Neural cell (in vitro differentiated cells): ENCODE measurements around a stretch of chr6.

DNA sequence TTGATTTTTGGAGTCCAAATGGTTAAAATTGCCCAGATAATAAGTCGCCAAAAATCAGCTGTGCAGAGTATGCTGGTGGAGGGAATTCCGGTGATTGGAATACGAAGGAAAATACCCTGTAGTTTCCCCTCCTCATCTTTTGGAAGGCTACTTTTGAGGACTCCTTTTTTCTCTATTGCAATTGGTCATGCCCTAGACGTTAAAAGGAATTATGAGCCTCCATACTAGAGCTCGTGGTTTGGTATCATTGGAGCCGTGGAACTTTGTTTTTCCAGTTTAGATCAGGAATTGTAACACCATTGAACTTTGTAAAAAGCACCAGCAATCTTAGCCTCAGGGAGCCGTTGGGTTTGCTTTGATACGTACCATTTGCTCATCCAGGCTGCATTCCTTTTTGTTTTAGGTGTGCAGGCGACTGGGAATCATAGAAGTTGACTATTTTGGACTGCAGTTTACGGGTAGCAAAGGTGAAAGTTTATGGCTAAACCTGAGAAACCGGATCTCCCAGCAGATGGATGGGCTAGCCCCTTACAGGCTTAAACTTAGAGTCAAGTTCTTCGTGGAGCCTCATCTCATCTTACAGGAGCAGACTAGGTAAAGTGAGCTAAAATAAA lies 1.4 kb downstream of the MYLIP start:
- RAMPAGE, long total RNA, result no peak

GRCh38 chr6:16205336-16206115 lies 32.9 kb upstream of the GMPR start:
- RAMPAGE, long total RNA, result no peak

DNA sequence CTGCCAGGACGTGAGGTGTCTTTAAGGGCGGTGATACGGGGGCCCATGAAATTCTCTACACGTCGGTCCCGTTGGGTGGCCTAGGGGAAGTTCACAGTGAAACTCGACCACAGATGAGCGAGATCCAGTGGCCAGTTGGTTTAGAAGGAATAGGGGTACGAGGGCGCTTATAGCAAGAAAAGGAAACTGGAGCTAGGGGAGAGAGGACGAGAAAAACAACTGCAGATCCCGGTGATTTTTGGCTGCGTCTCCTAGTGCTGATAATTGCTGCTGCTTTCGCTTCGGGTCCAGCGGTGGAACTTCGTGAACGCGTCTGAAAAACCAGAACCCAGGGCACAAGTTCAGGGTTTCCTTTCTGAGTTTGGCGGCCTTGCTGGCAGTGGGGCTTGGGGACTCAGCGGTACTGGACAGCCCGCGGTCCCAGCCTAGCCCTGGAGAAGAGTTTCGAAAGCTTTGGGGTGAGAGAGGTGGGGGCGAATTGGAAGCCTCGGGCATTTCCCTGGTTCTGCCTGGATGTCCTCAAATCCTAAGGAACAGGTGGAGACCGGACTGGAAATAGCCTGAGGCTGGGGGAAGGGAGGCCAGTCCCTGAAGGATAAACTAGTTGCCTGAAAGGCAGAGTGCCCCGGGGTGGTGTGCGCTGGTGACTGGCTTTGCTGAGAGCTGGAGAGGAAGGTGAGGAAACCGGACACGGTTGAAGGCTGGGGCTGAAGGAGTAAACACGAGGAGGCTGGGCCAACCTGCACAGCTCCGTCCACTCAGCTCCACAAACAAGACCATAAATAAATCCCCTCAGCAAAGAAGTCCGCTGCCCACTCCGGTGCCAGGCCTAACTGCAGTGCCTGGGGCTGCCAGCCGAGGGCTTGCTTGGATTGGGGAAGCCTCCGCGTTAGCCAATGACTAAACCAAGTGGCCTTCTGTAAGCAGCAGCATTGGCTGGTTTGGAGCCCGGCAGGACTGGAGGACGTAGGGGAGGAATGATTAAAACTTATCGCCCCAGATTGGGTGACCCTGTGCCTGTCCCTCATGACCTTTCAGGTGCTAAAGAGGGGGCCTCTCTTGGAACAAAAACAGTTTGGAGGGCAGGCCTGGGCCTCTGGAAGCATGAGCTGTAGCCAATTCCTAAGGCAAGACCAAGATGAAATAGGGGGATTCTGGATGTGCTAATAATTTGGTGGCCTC lies 934 bp downstream of the GMPR start:
- RAMPAGE, long total RNA, result no peak

DNA sequence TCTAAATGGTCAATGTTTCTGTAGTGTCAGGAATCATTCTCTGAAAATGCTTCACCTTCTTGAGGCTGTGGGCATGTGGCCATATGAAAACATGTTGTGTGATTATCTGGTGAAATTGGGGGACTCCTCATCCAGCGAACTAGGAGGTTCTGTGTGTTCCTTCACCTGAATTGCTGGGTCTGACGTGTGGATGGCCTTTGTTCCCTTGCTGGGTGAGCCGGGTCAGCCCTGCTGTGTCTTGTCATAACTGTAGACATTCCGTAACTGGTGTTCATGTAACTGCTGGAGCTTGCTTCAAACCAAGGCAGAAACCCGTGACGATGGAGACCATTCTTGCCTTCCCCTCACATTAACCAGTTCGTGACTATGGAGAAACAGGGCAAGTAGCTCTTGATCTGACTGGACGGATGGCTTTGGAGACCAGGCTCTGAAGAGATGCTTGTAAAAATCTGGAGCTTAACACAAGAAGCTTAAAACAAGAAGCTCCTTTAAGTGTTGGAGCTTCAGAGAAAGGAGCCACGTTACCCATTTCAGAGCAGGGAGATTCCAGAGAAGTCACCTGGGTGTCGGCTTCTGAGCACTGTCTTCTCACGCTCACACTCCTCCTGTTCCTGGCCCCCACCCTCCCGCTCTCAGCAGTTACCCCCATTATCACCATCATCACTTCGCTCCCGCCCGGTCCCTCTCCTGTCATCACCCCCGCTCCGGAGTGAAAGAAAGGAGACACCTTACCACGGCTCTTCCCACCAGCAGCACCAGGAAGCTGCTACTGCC lies 123.6 kb downstream of the GMPR start:
- RAMPAGE, long total RNA, result no peak

GRCh38 chr6:16541316-16541489 lies 220.1 kb downstream of the ATXN1 start:
- RAMPAGE, long total RNA, result no peak

GRCh38 chr6:16575200-16575871 lies 185.9 kb downstream of the ATXN1 start:
- RAMPAGE, long total RNA, result no peak

DNA sequence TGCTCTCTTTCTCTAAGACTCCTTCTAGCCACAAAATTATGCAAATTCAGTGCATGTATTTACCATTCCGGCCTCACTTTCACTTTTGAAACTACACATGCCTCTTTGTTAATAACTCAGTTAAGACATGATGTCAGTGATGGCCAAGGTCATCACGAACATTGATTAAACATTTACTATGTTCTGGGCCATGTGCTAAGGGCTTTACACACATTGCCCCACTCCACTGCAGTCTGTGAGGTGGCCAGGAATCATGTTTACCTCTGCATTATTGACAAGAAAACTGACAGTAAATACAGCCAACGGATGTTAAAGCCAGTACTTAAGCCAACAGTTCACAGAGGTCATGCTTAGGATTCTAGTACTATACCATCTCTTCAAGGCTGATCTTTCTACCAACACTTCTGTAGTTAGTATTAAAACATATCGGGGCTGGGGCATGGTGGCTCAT lies 174.9 kb downstream of the ATXN1 start:
- RAMPAGE, long total RNA, result no peak

GRCh38 chr6:16635569-16636695 lies 125.3 kb downstream of the ATXN1 start:
- RAMPAGE, long total RNA, result no peak

DNA sequence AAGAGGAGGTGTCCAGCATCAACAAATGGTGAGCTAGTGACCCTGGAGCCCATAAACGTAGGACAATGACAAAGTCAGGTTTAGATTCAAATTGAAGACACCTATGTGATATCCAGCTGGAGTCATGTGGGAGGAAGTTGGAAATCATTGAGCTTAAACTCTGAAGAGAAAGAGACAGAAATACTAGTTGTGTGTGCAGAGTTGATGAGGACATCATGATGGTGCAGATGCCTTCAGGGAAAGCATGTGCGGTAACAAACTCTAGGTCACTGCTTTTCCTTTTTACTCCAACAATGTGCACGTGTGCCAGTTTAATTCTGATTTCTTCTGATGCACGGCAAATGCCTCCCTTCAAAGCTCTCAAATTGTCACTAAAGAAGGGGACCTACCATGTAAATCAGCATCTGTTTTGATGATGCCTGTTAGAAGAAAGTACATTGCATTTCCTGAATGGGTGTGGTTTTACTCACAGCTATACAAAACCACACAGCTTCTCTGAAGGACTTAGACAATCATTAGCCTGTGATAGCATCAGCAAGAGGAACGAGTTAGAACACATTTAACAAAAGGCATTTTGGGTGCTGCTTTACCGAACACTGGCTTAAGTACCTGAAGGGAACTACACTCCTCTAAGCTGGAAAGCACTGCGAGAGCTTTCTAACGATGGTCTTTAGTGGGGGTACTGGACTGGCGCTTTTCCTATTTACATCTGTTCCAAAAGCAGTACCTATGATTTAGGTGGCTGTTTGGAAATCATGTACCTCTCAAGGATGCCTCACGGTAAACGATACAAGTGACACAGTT lies 109.5 kb downstream of the ATXN1 start:
- RAMPAGE, long total RNA, result no peak

GRCh38 chr6:16670071-16670734 lies 91.1 kb downstream of the ATXN1 start:
- RAMPAGE, long total RNA, result no peak

DNA sequence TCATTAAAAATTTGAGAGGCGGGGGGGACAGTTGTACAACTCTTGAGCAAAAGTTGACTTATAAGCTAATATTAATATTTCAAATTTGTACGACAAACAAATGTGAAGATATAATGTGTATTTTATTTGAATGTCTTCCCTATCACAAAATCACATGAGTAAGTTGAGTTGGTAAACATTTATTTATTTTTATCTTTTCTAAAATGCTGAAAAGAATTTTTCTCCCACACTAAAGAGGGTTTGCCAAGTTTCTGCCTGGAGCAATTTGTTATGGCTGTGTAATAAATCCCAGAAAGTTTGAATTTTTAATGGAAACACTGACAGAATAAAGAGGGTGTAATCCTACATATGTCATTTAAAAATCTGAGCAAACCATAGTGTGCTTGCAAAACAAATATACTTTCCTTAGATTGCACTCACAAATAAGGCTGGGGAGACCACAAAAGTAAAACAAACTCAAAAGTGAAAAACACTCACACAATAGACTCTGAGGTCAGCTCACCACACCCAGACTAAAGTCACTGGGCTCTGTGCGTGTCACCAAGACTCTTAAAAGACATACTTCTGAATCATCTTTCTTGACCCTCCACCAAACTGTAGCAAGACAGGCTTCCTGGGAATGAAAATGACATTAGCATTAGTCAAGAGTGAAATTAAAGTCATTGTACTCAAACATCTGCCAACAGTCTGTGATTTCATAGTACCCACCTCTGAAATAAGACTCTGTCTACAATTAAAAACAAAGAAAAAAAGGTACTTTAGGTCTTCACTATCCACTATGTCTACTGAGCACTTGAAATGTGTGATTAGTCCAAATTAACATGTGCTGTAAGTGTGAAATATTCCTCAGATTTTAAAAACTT lies 4.8 kb upstream of the ATXN1 start:
- RAMPAGE, long total RNA, result no peak

- RAMPAGE, long total RNA, result no peak
Observed at GRCh38 chr6:17280107-17281197, 709 bp upstream of the RBM24 start.

DNA sequence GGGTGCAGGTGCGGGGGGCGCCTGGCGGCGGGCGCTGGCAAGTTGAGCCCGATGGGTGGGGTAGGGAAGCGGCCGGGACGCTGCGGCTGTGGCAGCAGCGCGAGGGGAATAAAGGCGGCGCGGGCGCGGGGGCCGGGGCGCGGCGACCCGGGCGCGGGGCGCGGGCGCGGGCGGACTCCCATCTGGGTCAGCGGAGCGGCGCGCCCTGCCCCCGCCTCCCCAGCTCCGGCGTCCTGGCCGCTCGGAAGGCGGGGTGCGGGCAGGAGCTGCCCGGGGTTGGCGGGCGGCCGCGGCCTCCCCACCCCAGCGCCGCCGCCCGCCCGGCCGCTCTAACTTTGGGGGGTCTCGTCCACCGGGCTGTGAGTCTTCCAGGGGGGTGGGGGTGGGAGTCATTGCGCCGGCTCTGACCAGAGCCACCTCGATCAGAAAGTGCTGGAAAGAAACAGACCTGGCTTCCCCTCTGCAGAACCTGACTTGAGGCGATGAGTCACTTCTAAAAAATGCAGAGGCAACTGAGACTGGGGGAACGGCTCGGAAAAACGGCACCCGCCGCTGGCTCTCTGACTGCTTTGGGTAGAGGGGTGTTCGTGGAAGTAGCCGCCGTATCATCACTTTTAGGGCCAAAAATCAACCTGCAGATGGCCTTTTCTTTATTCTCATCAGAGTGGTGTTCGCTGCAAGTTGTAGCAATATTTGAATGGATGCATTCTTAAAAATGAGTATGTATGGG lies 561 bp downstream of the CAP2 start:
- RAMPAGE, long total RNA, result no peak

- RAMPAGE, long total RNA, result no peak
Observed at GRCh38 chr6:17469336-17469659, 75.9 kb downstream of the CAP2 start.

- RAMPAGE, long total RNA, result no peak
Observed at GRCh38 chr6:17581306-17581785, 18.8 kb upstream of the FAM8A1 start.

DNA sequence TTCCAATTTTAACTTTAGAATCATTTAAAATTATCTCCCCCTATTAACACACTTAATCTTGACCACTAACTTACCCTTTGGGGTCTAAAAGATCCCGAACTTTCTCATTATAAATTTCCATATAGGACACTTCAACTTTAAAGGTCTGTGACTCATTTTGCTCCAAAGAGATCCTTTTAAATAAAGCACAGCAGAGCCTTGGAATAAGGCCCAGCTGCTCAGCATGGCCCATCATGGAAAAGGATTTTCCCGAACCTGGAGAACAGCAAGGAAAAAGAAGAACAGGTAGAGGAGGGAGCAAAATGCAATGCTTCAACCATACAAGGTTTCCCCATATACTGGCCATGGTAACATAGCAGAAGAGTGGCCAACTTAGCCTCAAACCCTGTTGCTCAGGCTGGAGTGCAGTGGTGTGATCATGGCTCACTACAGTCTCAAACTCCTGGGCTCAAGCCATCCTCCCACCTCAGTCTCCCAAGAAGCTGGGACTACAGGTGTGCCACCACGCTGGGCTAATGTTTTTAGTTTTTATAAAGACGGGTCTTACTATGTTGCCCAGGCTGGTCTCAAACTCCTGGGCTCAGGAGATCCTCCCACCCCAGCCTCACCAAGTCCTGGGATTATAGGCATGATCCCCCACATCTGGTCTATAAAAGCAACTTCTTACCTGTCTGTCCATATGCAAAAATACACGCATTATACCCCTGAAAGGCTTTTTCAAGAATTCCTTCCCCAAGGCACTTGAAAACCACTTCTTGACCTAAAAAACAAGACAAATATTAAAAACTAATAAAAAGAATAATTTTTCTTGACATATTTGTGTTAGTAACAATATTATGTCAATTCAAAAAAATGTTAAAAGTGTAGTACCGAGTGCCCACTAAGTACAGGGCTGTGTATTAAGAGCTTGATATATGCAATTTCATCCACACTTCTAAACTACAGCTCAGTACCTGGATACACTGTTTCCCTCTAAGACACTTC lies 131.8 kb downstream of the KIF13A start:
- RAMPAGE, long total RNA, result no peak

- RAMPAGE, long total RNA, result no peak
Observed at GRCh38 chr6:17930231-17931112, 57.0 kb downstream of the KIF13A start.

- RAMPAGE, long total RNA, result no peak
Observed at GRCh38 chr6:17932282-17932893, 55.0 kb downstream of the KIF13A start.

DNA sequence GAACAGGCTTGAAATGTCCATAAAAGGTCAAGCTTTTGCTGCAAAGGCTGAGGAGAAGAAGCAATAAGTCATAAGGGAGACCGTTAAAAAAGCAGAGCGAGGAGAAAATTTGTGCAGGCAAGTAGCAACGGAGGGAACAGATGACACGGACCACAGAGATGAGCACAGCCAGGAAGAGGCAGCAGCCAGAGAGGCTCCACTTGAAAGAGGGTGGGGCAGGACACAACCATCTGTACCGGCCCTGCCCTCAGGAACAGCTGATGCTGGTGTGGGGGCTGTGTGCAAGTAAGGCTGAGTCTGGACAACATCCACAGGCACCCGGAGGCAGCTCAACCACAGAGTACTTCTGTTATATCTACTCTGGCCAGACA lies 25.1 kb downstream of the KIF13A start:
- RAMPAGE, long total RNA, result no peak

GRCh38 chr6:18154279-18154774 lies 550 bp downstream of the TPMT start:
- RAMPAGE, long total RNA, result no peak